SEM (cell line): ENCODE measurements around a stretch of chr13.

GRCh38 chr13:109412362-109412652 lies 374.1 kb downstream of the IRS2 start:
- PRO-cap: no peak

DNA sequence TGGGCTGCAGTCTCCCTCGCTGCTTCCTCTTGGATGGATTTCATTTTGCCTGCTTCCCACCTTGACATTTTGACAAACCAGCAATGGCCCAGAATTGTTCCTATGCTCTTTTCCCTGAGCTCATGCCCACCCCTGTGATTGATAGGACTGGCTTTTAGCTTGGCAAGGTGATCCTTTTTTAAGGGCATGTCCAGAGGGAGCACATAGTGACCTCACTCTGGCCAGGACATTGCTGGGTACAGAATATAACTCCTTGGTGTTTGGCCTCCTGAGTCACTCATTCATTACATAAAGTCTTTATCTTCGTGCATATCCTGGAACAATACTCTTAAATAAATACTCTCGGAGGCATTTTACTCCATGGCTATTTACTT lies 210.2 kb downstream of the IRS2 start:
- PRO-cap: no peak

DNA sequence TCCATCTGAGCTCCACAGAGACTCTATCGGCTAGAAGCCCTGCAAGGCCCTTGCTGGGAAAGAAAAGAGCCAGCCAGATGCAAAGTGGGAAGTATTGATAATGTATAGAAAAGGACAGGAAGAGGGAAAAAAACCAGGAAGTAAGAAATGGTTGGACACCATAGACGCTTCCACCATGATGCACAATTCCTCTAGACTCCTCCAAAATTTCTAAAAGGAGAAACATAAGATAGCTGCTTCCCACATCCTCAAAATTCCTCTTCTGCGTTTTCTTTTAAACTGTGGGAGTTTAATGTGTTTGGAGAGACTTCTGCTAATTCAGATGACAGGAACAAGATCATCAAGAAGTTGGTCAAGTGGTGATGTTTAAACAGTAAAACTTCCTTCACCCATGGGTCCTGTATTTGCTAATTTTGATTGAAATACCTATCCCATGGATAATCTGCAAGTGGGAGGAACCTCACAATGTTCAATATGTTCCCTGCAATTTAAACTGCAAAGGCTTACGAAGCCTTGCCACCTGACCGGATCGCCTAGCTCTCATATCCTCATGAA lies 130.2 kb downstream of the IRS2 start:
- PRO-cap: no peak

DNA sequence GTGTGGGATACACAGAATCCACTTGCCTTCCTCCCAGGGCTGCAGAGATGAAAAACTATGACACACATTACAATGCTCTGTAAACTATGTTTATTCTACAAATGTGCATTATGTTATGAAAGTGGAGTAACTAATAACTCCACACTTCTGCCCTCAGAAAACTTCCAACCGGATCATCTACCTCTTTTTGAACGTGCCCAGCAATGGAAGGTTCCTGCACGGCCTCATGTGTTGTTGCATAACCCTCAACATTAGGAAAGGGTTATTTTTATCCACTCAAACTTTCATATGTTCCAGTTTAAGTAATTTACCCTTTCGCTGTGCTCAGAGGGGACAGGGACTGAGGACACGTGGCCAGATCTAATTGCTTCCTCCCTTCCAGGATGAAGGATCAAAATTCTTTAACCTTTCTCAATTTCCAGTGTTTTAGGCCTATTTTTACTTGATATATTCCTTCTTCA lies 29.6 kb downstream of the IRS2 start:
- PRO-cap: no peak

GRCh38 chr13:109783883-109784611 lies 2.3 kb downstream of the IRS2 start:
- PRO-cap: no peak

GRCh38 chr13:110186072-110186784 lies 120.7 kb downstream of the COL4A1 start:
- PRO-cap: no peak

DNA sequence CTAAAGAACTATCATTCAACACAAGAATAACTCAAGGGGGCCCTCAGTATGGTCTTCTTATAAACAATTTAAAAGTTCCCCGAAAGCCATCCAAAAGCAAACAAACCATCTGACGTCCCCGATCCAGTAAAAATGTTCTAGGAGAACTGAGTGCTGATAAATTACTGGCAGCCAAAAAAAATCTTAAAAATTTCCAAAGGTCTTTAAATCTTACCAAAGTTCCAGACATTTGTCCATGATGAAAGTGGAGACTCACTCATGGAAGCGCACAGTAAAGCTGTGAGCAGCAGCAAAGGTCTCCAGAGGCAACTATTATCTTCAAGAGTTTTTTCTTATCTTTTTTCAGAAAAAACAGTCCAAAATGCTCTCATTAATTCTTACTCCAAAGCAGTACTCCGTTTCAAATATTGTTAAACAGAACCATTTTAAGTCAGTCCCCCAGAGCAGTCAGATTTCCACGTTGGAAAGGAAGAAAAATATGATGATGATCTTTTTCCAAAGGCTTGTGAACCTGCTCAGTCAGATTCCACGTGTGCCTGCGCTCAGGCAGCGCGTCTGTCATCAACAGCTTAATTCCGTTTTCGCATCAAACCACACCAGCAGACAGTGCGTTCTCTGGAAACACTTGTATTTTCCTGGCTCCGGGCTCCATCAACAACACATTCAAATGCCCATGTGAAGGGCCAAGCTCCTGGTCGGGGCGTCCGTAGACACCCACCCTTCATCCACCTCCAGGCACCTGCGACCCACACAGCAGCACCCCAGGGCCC lies 85.4 kb downstream of the COL4A1 start:
- PRO-cap: no peak

DNA sequence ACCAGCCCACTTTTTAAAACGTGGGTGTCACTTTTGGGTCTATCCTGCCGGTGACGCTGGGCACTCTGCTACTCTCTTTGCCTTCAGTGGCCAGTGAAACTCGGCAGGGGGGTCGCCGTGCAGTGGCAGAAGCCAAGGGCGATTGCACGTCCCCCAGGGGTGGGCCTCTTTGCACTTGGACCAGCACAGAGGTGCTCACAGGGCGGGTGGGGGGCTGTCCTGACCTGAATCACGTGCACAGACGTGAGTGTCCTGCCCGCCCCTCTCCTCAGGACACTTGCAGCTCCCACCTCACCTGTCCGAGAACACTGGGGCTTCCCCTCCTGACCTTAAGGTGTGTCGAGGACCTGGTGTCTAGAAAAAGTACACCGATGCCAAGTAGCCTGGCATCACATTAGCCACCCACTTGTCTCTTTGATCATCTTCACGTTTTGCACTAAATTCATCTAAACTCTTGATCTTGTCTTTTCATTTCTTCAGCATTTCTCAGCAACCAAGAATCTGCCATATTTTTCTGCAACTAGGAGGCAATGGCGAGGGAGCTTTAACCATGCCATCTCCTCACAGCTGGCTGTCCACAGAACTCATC lies 16.0 kb downstream of the COL4A1 start:
- PRO-cap: no peak

- PRO-cap: no peak
Measured at GRCh38 chr13:110304995-110306312, 1.5 kb downstream of the COL4A1 start.

GRCh38 chr13:110312500-110313266 lies 5.6 kb downstream of the COL4A2 start:
- PRO-cap: no peak

GRCh38 chr13:110375871-110376461 lies 68.9 kb downstream of the COL4A2 start:
- PRO-cap: no peak

GRCh38 chr13:110397482-110398133 lies 90.5 kb downstream of the COL4A2 start:
- PRO-cap: no peak

DNA sequence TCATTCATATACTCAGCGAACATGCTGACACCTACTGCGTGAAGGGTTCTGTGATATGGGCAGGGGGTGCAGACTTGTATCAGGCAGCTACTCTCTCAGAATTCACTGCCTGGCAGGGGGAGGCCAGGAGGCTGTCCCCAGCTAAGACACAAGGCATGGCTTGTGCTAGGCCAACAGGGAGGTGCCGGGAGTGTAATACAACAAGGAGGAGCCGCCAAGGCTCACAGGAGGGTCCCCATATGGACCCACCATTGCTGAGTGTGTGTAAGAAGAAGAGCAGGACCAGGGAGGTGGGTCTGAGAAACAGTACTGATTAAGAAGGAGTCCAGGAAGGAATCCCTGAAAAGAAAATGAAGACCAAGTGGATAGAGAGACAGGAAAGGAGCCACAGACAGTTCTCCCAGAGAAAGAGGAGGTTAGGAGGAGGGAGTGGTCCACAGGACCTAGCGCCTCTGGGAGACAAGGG lies 97.3 kb downstream of the COL4A2 start:
- PRO-cap: no peak

DNA sequence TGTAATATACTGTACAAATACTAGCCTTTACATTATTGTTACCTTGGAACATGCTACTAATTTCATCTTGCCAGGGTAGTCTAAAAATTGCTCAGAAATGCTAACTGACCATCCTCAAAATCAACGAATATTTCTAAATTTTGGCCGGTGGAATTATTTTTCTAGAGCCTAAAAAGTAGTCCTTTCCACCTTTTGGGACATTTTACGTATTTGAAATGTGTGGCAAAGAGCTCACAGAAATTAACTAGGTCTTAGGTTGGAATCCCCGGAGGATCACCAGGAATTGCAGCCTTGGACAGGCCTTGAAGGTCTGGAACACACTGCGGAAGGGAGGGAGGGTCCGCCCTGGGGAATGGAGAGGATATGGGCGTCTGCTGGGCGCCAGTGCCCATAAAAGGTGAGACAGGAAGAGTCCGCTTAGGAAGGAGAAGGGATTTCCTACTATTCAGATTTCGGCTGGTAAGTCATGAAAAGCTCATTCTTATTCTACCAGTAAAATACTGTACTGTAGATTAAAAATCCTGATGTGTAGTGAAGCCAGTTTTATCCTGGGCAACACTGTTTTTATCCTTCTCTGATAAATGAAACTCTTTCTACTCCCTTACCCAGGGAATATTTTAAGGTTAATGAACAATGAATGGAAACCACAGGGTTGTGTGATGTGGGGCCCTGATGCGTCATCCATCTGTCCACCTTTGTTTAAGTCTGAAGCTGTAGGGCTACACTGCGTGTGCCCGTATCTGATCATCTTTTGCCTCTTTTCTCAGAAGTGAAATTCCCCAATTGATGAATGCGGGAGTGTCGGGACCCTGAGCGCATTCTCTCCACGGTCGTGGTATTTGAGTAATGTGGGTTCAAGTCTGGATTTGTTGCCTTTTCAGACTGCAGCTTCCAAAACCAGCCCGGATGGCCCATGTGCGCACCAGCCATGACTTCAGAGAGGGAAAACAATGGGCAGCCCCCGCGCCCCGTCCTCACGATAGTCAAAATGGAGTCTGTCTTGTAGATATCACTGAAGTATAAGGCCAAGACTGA lies 112.0 kb downstream of the COL4A2 start:
- PRO-cap: no peak

DNA sequence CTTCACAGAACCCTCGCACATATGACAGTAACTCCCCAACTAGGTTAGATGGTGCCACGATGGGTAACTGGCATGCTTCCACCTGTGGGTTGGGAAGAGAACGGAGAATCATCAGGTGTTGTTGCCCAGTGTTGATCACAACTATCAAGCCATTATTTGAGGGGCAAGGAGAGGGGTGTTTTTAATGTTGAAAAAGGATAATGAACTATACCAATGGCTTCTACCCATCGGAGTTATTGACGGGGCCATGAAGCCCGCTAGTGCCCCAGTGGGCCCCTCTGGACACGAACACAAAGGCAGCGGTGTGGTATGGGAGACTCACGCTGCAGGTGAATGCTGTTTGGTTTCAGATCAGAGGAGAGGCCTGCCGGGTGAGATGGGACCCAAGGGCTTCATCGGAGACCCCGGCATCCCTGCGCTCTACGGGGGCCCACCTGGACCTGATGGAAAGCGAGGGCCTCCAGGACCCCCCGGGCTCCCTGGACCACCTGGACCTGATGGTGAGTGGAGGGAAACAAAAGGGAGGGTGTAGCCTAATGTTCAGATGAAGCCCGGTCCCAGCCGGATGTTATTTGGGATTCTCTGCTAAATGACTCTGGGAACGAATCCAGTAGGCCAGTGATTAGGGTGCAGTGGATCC lies 111.4 kb downstream of the RAB20 start:
- PRO-cap: no peak

DNA sequence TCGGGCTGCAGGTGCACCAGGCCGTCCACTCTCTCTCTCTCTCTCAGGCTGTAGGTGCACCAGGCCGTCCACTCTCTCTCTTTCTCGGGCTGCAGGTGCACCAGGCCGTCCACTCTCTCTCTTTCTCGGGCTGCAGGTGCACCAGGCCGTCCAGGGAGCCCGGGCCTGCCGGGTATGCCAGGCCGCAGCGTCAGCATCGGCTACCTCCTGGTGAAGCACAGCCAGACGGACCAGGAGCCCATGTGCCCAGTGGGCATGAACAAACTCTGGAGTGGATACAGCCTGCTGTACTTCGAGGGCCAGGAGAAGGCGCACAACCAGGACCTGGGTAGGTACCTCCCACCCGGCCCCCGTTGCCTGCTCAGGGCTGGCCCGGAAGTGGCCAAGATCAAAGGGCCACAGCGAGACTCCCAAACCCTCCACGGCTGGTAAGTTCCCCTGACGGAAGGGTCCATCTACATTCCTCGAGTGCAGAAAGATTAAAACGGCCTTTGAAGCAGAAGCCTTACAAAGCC lies 55.2 kb downstream of the RAB20 start:
- PRO-cap: no peak

- PRO-cap: no peak
Measured at GRCh38 chr13:110640887-110642003, 25.9 kb downstream of the NAXD start.

DNA sequence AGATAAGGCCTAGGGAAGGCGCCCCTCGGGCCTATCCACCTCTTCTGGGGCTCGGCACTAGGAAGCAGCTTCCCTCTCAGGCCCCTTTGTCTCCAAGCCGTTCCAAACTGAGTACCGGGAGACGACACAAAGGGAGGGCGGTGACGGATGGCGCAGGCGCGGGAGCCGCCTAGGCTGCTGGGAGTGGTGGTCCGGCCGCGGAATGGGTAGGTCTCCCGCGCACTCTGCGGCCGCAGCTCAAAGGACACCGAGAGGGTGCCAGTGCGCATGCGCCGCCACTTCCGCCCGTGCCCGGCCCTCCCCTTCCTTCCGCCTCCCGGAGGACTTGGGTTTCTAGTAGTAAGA lies 756 bp upstream of the ING1 start:
- PRO-cap: bidirectional peak, plus-strand start outside the sequence, minus-strand start at position 109 of the sequence

GRCh38 chr13:110886928-110887266 lies 28.0 kb downstream of the ANKRD10 start:
- PRO-cap: no peak

DNA sequence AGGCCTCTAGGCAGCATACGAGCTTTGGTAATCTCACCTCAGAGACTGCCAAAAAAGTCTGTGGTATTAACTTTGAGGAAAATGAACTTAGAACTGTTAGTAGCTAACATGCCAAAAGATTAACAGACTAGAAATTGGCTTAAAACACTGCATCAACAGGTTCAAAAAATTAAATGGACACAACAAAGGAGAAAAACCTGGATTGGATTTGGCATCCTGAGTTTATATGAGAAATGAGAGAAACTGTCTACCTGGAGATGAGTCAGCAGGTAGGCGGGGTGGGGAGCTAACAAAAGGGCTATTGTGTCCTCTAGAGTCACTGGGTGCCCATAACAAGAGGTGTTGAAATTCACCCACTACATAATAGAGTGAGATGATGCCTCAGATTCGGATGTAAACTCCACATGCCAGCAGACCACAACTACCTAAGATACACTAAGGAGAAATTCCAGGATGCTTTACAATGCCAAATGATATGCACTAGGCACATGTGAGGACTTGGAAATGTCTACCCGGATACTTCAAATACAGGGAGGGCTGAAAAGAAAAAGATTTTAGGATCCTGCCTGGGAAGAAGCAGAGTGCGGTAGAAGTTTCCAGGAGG lies 6.4 kb downstream of the ANKRD10 start:
- PRO-cap: no peak